Endothelial cell of umbilical vein (primary cell): ENCODE measurements around the genes DELE1 and RNF14.

DNA sequence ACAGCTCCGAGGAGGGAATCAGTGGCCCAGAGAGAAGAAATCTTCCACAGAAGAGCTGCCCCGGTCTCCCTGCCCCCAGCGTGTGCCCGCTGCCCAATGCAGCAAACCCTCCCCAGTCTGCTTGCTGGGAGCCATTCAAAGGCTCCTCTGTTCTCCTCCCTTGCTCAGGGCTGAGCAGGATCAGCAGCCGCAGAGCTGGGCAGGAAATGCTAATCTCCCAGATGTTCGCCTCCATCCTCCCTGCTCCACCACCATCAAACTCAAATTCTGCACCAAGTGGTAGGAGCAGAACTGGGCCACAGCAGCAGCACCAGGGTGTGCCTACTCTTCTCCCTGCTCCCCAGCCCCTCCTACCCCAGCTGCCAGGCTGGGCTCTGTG lies 1.7 kb upstream of the PCDH1 start:
- PRO-cap = no peak
CAGE:
- cytosol, long polyA minus RNA = no peak
- cytosol, long polyA plus RNA = no peak
- long polyA plus RNA = no peak
- nucleus, long polyA minus RNA = no peak
- nucleus, long polyA plus RNA = no peak

DNA sequence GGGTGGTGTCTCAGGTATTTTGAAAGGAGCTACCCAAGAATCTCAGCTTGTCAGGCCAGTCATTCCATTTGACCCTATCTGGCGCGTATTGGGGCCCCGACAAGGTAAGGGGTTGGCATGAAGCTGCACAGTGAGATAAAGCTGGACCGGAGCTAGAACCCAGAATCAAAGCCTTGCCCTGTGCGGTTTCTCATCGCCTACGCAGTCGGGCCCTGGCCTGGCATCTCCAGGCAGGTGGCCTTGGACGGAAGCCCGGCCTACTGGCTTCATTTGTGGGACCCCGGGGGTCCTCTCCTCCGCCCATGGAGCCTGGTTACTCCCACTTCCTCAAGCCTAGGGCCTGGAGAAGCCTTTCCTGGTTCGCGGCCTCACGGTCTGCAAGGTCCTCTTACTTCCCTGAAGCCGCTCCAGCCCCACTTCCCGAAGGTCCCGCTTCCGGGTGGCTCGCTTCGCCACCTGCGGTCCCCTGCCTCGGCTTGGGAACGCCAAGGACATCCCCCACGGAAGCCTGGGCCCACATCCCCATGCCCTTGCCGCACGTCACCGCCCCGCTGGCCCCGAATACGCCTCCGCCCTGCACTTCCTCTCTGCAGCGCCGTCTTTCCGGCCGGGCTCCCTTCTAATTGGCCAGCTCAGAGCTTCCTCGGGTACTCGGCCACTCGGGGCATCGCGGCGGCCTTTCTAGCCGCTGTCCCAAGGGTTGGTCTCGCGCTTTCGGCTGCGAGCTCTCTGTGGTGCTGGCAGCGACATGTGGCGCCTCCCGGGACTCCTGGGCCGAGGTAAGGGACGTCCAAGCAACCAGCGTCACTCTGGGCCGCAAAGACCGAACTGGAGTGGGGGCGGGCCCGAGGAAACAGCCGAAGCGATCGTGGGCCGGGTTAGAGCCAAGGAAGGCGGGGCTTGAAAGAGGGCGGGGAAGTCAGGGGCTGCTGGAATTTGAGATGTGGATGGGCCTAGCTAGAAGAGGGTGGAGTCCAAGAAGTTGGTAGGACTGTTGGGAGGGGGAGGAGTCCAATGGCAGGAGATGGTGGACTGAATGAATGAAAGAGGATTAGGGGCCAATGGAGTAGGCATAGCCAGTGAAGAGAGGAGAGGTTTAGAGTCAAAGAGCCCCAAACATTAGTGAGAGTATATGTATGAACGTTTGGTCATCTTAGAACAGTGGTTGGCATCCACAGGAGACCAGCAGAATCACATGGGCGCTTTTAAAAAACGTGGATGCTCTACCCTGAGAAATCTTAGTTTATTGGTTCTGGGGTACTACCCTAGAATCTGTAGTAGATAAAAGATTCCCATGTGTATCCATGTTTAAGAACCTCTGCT lies at the start of gene DELE1:
Gene DELE1 (plus strand): TSS at position 678 of the 1,323 bp plus-strand sequence.
- PRO-cap = bidirectional peak, plus-strand start at position 667 of the sequence, minus-strand start at position 563 of the sequence; bidirectional peak, plus-strand start at position 766 of the sequence, minus-strand start at position 830 of the sequence
CAGE:
- cytosol, long polyA minus RNA = start-site peak on the plus strand centred at position 678 of the sequence, 67 bp wide, 659 reads
- cytosol, long polyA plus RNA = start-site peak on the plus strand centred at position 667 of the sequence, 44 bp wide, 474 and 240 reads in 2 replicates
- long polyA plus RNA = start-site peak on the plus strand centred at position 678 of the sequence, 67 bp wide, 326 and 469 reads in 2 replicates
- nucleus, long polyA minus RNA = start-site peak on the plus strand centred at position 683 of the sequence, 58 bp wide, 520 reads
- nucleus, long polyA plus RNA = start-site peak on the plus strand centred at position 649 of the sequence, 80 bp wide, 583 and 1,103 reads in 2 replicates

GRCh38 chr5:141941894-141942990 lies 15.8 kb downstream of the PCDH12 start:
- PRO-cap = no peak
CAGE:
- cytosol, long polyA minus RNA = no peak
- cytosol, long polyA plus RNA = no peak
- long polyA plus RNA = no peak
- nucleus, long polyA minus RNA = no peak
- nucleus, long polyA plus RNA = no peak

- PRO-cap = bidirectional peak, plus-strand start at chr5:141969144, minus-strand start at chr5:141969068; bidirectional peak, plus-strand start at chr5:141969502, minus-strand start at chr5:141969369; unidirectional peak, minus-strand start at chr5:141969554
CAGE:
- cytosol, long polyA minus RNA = start-site peak on the plus strand at chr5:141969160-141969174, 59 reads
- cytosol, long polyA plus RNA = start-site peak on the plus strand at chr5:141969095-141969216, 1,208 and 719 reads in 2 replicates
- long polyA plus RNA = start-site peak on the plus strand at chr5:141969095-141969207, 962 and 1,530 reads in 2 replicates
- nucleus, long polyA minus RNA = start-site peak on the plus strand at chr5:141969082-141969216, 695 reads
- nucleus, long polyA plus RNA = start-site peak on the plus strand at chr5:141969095-141969216, 448 and 540 reads in 2 replicates
These were observed at the start of gene RNF14 for GRCh38 chr5:141968559-141969756. TSS of gene RNF14 (plus strand) at chr5:141969105.

DNA sequence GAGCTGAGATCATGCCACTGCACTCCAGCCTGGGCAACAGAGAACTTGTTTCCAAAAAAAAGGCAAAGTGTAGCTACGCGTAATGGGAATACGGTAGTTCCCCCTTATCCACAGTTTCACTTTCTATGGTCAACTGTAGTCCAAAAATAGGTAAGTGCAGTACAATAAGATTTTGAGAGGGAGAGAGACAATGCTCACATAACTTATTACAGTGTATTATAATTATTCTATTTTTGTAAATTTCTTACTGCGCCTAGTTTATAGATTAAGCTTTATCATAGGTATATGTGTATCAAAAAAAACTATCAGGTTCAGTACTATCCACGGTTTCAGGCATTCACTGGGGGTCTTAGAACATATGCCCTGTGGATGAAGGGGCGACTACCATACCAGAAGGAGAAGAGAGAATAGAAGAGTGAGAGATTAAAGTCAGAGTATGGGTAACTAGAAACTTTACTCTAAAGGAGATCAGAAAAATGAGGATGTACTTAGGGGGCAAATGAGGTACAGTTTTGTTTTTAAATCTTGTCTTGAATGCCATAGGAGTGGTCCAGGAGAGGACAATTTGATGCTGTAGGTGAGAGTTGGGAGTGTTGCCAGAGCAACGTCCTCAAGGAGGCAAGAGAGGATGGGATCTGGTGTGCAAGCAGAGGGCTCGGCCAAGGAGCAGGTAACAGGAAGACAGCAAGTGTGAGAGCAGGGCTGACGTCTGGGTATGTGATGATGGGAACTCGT lies 15.8 kb downstream of the GNPDA1 start:
- PRO-cap = no peak
CAGE:
- cytosol, long polyA minus RNA = no peak
- cytosol, long polyA plus RNA = no peak
- long polyA plus RNA = no peak
- nucleus, long polyA minus RNA = no peak
- nucleus, long polyA plus RNA = no peak

GRCh38 chr5:142133679-142134392 lies 25.3 kb downstream of the NDFIP1 start:
- PRO-cap = no peak
CAGE:
- cytosol, long polyA minus RNA = no peak
- cytosol, long polyA plus RNA = no peak
- long polyA plus RNA = no peak
- nucleus, long polyA minus RNA = no peak
- nucleus, long polyA plus RNA = no peak

GRCh38 chr5:142325549-142326804 lies 1.2 kb upstream of the SPRY4 start:
- PRO-cap = bidirectional peak, plus-strand start at chr5:142325859, minus-strand start at chr5:142325797
CAGE:
- cytosol, long polyA minus RNA = no peak
- cytosol, long polyA plus RNA = no peak
- long polyA plus RNA = no peak
- nucleus, long polyA minus RNA = no peak
- nucleus, long polyA plus RNA = no peak

GRCh38 chr5:142408750-142409230 lies 84.0 kb upstream of the SPRY4 start:
- PRO-cap = no peak
CAGE:
- cytosol, long polyA minus RNA = no peak
- cytosol, long polyA plus RNA = no peak
- long polyA plus RNA = no peak
- nucleus, long polyA minus RNA = no peak
- nucleus, long polyA plus RNA = no peak

DNA sequence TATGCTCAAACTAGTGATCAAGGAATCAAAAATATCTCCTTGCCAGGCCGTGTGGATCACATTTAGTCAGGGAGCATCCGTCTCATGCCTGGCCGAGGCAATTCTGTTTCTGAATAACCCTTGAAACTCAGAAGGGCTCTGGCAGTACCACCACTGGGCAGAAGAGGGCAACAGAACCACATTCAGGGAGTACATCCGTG lies 74.9 kb downstream of the FGF1 start:
- PRO-cap = no peak
CAGE:
- cytosol, long polyA minus RNA = no peak
- cytosol, long polyA plus RNA = no peak
- long polyA plus RNA = no peak
- nucleus, long polyA minus RNA = no peak
- nucleus, long polyA plus RNA = no peak

GRCh38 chr5:142697143-142698342 lies 11.7 kb upstream of the FGF1 start:
- PRO-cap = no peak
CAGE:
- cytosol, long polyA minus RNA = no peak
- cytosol, long polyA plus RNA = no peak
- long polyA plus RNA = no peak
- nucleus, long polyA minus RNA = no peak
- nucleus, long polyA plus RNA = no peak

GRCh38 chr5:142698988-142699312 lies 13.1 kb upstream of the FGF1 start:
- PRO-cap = no peak
CAGE:
- cytosol, long polyA minus RNA = no peak
- cytosol, long polyA plus RNA = no peak
- long polyA plus RNA = no peak
- nucleus, long polyA minus RNA = no peak
- nucleus, long polyA plus RNA = no peak

DNA sequence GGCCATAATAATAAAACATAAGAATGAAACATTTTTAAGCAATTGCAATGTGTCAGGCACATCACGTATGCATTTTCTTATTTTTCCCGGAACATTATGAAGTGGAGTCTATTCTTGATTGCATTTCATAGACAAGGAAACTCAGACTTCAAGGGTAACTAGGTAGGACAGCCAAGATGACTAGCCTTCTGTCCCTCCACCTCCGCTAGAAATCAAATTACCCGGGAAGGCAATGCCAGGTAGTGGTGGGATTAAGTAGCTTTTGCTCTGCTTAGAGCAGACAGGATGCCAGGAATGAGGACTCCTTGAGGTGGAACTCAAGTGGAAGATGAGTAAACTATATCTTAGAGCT lies 50.5 kb downstream of the ARHGAP26 start:
- PRO-cap = no peak
CAGE:
- cytosol, long polyA minus RNA = no peak
- cytosol, long polyA plus RNA = no peak
- long polyA plus RNA = no peak
- nucleus, long polyA minus RNA = no peak
- nucleus, long polyA plus RNA = no peak

- PRO-cap = no peak
CAGE:
- cytosol, long polyA minus RNA = no peak
- cytosol, long polyA plus RNA = no peak
- long polyA plus RNA = no peak
- nucleus, long polyA minus RNA = no peak
- nucleus, long polyA plus RNA = no peak
These were observed 52.9 kb downstream of the ARHGAP26 start for GRCh38 chr5:142822853-142823699.

DNA sequence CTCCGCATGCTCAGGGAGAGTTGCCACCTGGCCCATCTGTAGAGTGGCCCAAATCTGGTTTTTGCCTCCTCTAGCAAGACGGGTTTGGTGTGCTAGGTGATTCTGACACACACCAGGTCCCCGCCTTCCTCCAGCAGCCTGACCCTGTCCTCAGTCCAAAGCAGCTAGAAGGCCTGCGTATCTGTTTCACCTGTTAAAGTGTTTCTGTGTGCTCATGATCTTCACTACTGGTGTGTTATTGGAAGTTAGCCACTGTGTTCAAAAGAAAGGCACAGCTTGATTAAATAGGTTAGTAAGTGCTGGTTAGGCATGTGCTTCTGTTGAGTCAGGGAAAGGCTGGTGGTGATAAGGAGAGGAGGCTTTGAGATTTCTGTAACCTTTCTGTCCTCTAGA lies 58.6 kb downstream of the ARHGAP26 start:
- PRO-cap = no peak
CAGE:
- cytosol, long polyA minus RNA = no peak
- cytosol, long polyA plus RNA = no peak
- long polyA plus RNA = no peak
- nucleus, long polyA minus RNA = no peak
- nucleus, long polyA plus RNA = no peak

GRCh38 chr5:142894056-142894659 lies 124.0 kb downstream of the ARHGAP26 start:
- PRO-cap = no peak
CAGE:
- cytosol, long polyA minus RNA = no peak
- cytosol, long polyA plus RNA = no peak
- long polyA plus RNA = no peak
- nucleus, long polyA minus RNA = no peak
- nucleus, long polyA plus RNA = no peak

GRCh38 chr5:142929493-142930495 lies 159.6 kb downstream of the ARHGAP26 start:
- PRO-cap = no peak
CAGE:
- cytosol, long polyA minus RNA = no peak
- cytosol, long polyA plus RNA = no peak
- long polyA plus RNA = no peak
- nucleus, long polyA minus RNA = no peak
- nucleus, long polyA plus RNA = no peak

- PRO-cap = no peak
CAGE:
- cytosol, long polyA minus RNA = no peak
- cytosol, long polyA plus RNA = no peak
- long polyA plus RNA = no peak
- nucleus, long polyA minus RNA = no peak
- nucleus, long polyA plus RNA = no peak
These were observed 286.6 kb downstream of the ARHGAP26 start for GRCh38 chr5:143056797-143057127.

- PRO-cap = no peak
CAGE:
- cytosol, long polyA minus RNA = no peak
- cytosol, long polyA plus RNA = no peak
- long polyA plus RNA = no peak
- nucleus, long polyA minus RNA = no peak
- nucleus, long polyA plus RNA = no peak
These were observed 269.7 kb downstream of the NR3C1 start for GRCh38 chr5:143133660-143134216.

DNA sequence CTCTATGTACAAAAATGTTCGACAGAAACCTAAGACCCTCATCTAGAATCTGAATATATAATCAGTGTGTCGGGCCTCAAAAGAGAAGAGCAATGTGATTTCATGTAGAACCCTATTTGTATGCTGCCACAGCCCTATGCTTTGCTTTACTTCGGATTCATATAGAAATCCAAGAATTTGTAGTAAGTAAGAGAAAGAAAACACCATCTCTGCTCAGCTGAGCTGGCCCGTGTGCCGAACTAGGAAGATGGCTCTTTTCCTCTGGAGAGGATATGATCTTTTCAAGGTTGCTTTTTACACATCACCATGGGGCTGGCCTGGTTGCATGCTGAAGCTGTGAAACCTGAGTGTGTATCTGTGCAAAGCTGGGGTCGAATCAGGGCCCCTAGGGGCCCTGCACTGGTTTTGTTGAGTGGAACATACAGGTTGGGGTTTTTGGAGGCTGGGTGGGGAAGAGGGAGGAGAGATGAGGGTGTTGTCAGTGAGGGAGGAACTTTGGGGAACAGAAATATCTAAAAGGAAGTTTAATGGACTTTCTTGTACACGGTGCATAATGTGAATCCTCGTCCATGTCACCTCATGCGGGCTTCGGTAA lies 238.5 kb downstream of the NR3C1 start:
- PRO-cap = no peak
CAGE:
- cytosol, long polyA minus RNA = no peak
- cytosol, long polyA plus RNA = no peak
- long polyA plus RNA = no peak
- nucleus, long polyA minus RNA = no peak
- nucleus, long polyA plus RNA = no peak

DNA sequence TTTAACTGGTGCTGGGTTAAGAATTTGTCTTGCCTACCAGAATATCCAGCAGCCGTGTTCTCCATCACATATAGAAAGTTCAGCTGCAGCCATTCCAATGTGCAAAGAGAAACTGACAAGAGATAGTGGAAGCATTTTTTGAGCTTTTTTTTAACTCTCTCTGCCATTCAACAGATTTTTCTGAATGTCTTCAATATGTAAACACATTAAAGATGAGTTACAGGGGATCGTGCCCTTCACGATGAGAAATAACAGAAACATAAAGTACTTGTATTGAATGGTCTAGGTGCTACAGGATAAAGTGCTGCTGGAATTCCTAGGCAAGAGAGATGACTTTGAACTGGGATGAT lies 235.8 kb downstream of the NR3C1 start:
- PRO-cap = no peak
CAGE:
- cytosol, long polyA minus RNA = no peak
- cytosol, long polyA plus RNA = no peak
- long polyA plus RNA = no peak
- nucleus, long polyA minus RNA = no peak
- nucleus, long polyA plus RNA = no peak